Pericardium fibroblast (primary cell): ENCODE data around the gene ADH4.

DNA sequence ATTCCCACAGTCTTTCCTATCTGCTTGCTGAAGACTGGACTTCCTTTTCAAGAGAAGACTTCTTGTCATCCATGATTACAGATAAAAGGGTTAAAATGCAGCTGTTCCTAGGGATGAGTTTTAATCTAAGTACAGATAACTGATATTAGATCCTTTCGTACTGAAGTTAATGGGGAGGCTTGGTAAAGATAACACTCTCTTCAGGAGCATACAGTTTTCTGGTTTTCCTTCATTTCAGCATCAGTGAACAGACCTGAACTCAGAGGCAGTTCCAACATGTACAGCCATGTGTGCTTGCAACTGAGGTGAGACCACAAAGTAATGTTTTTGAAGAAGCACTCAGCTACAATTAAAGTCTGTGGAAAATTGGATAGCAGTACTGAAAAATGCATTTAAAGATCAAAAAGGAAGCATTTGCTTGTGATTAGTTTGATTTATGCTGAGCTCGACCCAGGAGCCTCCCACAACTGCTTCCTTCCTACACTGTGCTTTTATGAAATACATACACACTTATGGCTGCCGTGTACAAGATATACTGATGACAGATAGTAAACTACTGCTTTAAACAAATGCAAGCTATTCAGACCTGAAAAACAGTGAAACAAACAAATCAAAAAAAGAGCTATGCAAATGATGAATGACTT, 68.2 kb downstream of the PDLIM5 start:
- RAMPAGE, long total RNA: no peak

GRCh38 chr4:94520867-94521655, 69.3 kb downstream of the PDLIM5 start:
- RAMPAGE, long total RNA: no peak

- RAMPAGE, long total RNA: no peak
These were observed 106.6 kb downstream of the PDLIM5 start for GRCh38 chr4:94558116-94558979.

DNA sequence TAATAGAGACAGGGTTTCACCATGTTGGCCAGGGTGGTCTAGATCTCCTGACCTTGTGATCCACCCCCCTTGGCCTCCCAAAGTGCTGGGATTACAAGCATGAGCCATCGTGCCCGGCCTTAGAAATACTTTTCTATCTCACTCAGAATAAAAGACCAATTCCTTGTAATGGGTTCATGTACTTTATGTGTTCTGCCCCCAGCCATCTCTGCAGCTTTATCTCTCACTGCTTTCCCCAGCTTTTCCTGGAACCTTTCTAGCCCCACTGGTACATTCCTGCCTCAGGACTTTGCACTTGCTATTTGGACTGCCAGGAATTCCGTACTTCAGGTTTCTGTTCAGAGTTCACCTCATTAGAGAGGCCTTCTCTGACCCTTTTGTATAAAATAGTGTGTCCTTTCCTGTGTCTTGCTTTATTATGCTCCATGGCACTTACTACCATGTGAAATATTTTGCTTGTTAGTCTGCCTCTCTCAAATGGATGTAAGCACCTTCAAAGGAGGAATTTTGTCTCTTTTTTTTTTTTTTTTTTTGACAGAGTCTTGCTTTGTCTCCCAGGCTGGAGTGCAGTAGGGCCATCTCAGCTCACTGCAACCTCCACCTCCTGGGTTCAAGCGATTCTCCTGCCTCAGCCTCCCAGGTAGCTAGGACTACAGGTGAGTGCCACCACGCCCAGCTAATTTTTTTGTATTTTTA, 112.5 kb downstream of the PDLIM5 start:
- RAMPAGE, long total RNA: no peak

- RAMPAGE, long total RNA: no peak
These were observed 88.5 kb upstream of the BMPR1B start for GRCh38 chr4:94669321-94669544.

- RAMPAGE, long total RNA: no peak
These were observed 4.0 kb downstream of the UNC5C start for GRCh38 chr4:95544572-95545399.

DNA sequence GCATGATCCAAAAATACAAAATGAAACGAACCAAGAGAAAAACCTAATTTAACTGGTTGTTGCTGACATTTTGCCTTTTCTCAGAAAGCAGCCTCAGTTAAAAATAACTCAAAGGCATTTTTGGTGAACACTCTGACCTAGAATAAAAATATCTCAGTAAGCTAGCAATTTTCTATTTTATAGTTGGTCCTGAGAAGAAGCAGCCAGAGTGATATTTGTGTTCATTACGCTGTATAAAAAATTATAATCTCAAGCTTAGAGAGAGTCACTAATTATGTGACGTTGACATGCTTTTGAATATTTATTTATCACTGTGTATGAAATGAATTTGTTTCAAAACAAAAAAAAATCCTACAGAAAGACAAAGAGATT, 74.2 kb upstream of the UNC5C start:
- RAMPAGE, long total RNA: no peak

GRCh38 chr4:97496554-97496954, 646.7 kb downstream of the STPG2 start:
- RAMPAGE, long total RNA: no peak

DNA sequence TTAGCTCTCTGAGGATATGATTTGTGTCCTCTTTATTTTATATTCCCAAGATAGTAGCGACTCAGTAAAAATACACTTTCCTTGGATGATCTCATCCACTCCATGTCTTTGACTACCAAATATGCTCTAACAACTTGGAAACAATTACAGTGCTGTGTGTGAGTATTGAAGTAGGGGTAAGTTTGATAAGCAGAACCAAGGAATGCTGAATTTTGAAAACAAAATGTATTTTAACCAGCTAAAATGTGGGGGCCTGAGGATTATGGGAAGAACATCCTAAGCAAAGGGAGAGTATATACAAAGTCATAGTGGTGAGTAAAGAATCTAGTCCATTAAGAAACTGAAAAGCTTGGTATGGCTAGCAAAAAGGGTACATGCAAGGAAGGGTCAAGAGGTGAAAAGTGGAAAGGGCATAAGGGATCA, 54.1 kb downstream of the RAP1GDS1 start:
- RAMPAGE, long total RNA: no peak

- RAMPAGE, long total RNA: no peak
These were observed 32.2 kb downstream of the TSPAN5 start for GRCh38 chr4:98625986-98626849.

DNA sequence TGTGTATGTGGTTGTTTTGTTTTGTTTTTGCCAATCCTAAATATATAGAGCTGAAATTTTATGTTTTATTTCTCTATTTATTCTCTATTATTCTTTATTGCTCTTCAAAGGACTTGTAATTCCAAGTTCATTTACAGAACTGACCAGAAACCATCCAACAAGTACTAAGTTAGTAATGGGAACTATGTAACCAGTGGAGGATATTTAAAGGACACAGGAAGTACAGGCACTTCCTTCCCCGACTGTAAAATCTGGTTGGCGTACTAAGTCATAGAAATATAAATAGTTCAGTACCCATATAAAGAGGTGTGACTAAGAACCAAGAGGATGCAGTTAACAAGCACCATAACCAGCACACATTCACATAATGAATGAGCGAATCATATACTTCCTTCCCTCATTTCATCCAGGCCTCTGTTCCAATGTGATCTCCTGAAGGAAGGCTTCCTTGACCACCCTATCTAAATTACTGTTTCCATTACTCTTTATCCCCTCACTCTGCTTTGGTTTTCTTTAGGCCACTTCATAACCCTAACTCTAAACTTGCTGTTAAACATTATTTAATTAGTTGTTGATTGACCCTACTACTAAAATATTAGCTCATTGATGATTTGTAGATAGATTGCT, 3.7 kb upstream of the EIF4E start:
- RAMPAGE, long total RNA: no peak

GRCh38 chr4:99139533-99140141, 4.5 kb downstream of the ADH4 start:
- RAMPAGE, long total RNA: no peak

GRCh38 chr4:99143836-99144491, at the start of gene ADH4:
Gene ADH4 (minus strand): TSS chr4:99144297.
- RAMPAGE, long total RNA: no peak

DNA sequence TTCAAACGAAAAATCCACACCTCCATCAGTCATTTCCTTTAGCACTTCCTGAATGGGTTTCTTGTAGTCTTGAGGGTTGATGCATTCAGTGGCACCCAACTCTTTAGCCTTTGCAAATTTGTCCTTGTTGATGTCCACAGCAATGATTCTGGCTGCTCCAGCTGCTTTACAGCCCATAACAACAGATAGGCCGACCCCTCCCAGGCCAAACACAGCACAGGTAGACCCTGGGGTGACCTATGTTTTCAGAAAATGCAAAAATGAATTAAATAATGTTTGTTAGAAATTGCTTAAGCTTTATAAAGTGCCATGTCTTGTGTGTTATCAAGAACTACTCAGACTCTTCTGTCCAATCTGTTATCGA, 9.7 kb downstream of the ADH1C start:
- RAMPAGE, long total RNA: no peak

GRCh38 chr4:99380761-99381443, 28.4 kb upstream of the ADH1C start:
- RAMPAGE, long total RNA: no peak

DNA sequence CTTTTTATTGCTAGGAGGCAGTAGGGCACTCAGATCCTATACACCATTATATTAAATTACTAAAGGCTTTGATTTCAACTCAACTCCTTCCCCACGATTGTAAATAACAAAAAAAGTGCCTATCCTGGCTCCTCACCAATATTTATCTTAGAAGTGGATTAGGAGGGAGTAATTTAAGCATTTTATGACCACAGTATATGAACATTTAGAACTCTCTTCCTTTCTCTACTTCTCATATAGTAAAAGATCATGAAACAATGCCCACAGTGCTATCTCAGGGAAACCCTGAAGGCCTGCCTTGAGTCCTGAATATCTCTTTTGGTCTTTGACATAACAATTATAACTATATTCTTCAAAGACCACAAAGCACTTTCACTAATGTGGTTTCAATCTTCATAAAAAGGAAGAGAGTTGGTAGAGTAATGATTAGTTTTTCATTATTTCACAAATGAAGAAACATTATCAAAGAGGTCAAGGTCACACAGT, 29.1 kb upstream of the ADH1C start:
- RAMPAGE, long total RNA: no peak

GRCh38 chr4:99845955-99846555, 29.4 kb downstream of the DAPP1 start:
- RAMPAGE, long total RNA: no peak

DNA sequence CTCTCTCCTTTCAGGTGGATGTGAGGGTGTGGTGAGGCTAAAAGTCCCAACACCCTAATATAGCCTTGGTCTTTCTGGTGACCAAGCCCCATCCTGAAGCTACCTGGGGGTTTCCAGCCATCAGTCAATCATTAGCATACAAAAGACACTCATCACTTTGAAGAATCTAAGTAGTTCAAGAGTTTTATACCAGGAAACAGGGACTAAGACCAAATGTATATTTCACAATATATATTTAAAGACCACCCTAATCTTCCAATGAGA, 5.4 kb downstream of the DDIT4L start:
- RAMPAGE, long total RNA: no peak

GRCh38 chr4:100342847-100343123, 152.5 kb upstream of the DDIT4L start:
- RAMPAGE, long total RNA: no peak

DNA sequence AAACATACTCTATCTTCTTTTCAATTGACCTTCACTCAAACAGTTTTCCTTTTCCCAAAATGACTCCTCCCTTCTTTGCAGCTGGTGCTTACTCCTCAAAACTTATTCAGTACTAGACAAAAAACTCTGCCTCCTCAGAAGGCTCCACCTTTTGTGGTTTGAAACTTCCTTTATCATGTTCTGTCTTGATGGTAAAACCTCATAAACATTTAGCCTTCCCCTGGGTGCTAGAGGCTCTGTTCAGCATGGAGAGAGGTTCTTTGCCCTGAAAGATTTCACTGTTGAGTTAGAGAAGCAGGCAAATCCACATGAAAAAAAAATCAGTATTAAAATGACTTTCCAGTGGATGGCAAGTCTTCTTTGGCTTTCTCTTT, 59.1 kb downstream of the EMCN start:
- RAMPAGE, long total RNA: no peak